Myometrial cell (primary cell): ENCODE data around the genes ENSG00000283536 and PFDN5.

DNA sequence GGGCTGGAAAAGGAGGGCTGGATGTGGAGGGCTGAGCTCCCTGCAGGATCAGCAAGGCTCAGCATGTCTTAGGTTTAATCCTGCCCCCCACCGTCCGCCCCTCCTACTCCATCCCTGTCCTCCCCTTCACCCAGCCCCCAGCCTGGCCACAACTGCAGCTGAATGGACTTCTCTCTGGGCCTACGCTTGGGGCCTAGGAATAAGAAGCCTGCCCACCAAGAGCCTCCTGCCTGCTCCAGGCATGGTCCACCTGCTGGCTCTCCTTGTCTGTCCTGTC lies at the start of gene ENSG00000283536:
TSS of gene ENSG00000283536 (plus strand) at position 140 of the 277 bp plus-strand sequence.
- RAMPAGE, long total RNA, result no peak

DNA sequence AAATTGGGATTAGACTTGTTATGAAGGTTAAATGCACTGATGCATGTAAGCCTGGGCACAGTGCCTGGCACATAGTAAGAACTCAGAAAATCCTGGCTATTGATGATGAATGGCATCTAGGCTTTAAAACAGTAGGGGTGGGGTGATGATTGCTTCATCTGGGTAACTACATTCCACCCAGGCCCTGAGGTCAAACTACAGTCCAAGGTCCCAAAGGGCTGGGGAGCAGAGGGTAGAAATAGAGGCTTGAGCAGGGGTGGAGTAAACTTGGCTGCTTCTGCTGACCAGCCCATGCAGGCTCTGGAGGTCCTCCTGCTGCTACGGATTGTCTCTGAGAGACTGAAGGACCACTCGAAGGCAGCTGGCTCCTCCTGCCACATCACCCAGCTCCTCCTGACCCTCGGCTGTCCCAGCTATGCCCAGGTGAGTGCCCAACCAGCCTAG lies 11.4 kb downstream of the ESPL1 start:
- RAMPAGE, long total RNA, result no peak

DNA sequence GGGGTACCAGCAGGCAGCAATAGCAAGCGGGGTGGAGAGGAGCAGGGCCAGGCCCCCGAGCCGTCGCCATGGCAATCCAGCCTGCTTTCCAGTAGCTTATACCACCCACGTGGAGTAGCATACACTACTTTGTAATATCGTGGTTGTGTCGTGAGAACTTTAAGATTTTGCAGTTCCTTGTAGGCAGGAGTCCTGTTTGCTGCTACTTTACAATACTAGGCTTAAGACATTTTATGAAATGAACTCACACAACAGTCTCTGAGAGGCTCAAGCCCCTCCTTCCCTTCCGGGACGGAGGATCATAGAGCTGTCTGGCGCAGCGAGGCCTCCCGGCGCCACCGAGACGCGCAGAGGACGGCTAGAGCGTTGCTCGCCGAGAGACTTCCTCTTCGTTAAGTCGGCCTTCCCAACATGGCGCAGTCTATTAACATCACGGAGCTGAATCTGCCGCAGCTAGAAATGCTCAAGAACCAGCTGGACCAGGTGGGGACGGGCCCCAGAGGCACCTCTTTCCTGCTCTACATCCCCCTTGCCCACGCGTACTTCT lies at the start of gene PFDN5:
TSS of gene PFDN5 (plus strand) at position 386 of the 547 bp plus-strand sequence.
- RAMPAGE, long total RNA, result start-site peak on the plus strand centred at position 380 of the sequence, 60 bp wide, 3,088 and 3,915 reads in 2 replicates

DNA sequence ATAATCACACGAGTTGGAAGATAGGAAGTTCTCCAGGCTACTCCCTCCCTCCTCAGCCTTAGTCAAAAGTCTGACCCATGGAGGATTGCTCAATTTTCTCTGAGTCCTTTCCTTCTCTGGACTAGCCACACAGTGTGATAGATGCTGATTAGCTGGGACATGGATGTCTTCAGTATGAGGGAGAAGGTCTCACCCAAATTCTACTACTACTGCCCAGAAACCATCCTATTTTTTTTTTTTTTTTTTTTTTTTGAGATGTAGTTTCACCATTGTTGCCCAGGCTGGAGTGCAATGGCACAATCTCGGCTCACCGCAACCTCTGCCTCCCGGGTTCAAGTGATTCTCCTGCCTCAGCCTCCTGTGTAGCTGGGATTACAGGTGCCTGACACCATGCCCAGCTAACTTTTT lies 14.5 kb upstream of the SP1 start:
- RAMPAGE, long total RNA, result no peak

GRCh38 chr12:53381897-53382604 lies 2.1 kb downstream of the SP1 start:
- RAMPAGE, long total RNA, result no peak

DNA sequence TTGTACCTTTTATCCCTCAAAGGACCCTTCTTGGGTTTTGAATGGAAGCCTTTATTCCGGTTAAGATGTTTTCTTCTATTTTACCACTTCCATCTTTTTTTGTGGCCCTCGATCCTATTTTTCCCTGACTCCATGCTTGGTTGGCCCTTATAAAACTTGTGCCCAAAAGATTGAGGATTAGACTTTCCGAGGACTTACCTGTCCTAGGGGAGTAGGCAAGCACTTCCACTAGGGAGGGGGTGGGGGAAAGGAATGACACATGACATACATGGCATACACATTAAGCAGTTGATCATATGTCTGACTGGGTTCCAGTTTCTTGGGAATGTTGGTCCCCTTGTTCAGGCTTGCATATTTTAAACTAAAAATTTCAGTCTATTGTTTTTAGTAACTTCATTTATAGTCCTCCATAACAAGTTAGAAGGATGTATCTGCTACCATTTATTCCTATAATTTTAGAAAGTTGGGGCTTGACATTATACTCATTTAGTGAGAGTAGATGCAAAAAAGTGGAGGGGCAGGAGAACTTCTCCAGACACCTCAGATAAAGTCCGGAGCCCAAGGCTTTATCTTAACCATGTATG lies 19.3 kb downstream of the MAP3K12 start:
- RAMPAGE, long total RNA, result no peak

- RAMPAGE, long total RNA, result no peak
Measured at GRCh38 chr12:53486396-53487598, 12.5 kb downstream of the MAP3K12 start.

DNA sequence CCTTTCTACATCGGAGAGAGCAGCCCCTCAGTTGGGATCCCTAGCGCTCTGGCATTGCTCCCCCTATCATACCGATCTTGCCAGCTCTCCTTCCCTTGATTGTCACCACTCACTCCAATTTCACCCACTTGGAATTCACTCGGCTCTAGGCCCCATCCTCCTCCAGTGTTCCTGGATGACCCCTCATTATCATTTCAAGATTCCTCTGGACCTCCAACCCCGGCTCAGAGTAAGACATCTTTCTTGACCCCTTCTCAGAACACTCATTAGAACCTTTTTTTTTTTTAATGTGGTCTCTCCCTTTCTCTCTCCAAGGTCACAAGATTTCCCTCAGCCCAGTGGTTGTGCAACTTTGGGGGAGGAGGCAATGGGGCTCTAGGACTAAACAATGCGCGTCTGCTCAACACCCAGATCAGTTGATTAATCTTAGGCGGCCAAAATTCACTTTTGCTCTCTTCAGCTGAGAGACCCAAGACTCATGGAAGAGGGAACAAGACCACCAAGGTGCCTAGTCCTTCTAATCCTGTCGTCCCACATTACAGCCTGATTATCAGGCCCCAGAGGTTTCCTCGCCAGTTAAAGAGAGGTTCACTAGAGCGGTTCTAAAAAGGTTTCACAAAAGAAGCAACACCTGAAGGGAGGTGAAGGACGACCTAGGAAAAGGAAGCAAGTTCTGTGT lies 781 bp upstream of the MAP3K12 start:
- RAMPAGE, long total RNA, result no peak

GRCh38 chr12:53750743-53751840 lies 23.8 kb upstream of the CALCOCO1 start:
- RAMPAGE, long total RNA, result no peak

- RAMPAGE, long total RNA, result no peak
Measured at GRCh38 chr12:53987046-53987565, 2.2 kb downstream of the HOXC10 start.

- RAMPAGE, long total RNA, result no peak
Measured at GRCh38 chr12:53996741-53997710, 2.9 kb upstream of the HOXC9 start.

DNA sequence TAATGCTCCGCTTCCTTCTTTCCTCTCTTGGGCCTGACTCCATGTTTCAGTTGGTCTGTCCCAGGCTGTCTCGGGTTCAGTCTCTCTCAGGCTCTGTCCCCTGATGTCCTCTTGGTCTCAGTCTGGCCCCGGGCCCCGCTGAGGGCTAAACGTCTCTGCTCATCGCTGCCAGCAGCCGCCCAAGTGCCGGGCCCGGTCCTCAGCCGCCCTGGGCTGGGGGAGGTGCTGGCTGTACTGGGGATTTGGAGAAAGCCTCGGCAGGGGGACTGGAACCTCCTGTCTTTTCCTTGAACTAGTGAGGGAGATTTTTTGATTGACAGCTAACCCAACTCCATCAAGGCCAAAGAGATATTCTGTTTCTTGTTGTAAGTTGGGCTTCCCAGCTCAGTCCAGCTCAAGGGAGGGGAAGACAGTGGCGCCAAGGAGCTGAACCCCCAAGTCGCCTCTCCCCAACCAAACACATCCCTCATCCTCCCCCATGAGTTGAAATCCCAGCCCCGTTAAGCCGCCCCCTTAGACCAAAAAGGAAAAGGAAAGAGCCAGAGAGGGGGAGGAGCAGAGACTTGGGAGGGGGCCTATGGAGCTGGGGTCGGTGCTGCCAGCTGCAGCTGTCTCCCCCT lies 2.1 kb upstream of the HOXC9 start:
- RAMPAGE, long total RNA, result no peak

DNA sequence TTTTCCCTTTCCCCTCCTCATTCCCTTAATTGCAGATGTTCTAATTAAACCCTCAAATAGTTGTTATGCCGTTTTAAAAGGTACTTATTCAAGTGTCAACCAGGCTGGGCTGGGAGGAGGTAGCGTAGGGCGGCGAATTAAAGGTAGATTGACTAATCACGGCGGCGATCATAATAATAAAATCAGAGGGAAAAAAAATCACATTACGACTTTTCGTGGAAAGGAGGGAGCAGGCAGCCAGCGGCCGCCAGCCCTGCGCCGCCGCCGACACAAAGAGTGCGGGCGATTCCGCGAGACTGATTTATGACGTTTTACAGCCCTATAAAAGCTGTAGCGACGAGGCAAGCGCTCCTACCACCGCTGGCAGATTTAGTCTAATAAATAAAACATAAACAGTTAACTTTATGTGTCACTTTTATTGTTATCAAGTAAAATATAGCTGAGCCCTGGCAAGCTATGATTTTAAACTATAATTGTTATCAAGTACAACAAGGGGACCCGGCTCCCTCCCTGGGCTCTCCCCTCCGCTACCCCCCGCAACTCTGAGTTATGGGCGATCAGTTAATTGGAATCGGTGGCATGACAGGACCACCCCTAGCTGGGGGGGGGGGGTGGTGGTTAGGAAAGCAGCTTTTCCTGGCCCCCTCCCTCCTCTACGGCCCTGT lies 1.5 kb upstream of the HOXC4 start:
- RAMPAGE, long total RNA, result no peak

- RAMPAGE, long total RNA, result no peak
Measured at GRCh38 chr12:54082476-54082913, 28.9 kb downstream of the HOXC4 start.

DNA sequence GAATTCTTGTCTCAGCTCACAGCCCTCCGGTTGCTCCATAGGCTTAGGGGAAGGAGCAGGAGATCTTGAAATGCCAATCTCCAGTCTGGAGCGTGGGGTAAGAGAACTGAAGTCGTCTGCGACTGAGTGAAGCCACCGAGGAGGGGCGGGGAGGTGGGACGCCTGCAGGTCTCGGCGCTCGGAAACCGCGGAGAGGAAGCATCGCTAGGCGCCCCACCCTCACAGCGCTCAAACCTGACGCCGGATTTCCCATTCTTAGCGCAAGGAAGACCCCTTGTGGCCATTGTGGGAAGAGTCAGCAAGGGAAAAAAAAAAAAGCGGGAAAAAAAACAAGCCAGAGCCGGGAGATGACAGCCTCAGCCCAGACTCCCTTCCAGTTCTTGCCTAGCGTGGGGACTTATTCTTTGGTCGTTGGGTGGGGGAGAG lies 28.2 kb upstream of the SMUG1 start:
- RAMPAGE, long total RNA, result no peak

DNA sequence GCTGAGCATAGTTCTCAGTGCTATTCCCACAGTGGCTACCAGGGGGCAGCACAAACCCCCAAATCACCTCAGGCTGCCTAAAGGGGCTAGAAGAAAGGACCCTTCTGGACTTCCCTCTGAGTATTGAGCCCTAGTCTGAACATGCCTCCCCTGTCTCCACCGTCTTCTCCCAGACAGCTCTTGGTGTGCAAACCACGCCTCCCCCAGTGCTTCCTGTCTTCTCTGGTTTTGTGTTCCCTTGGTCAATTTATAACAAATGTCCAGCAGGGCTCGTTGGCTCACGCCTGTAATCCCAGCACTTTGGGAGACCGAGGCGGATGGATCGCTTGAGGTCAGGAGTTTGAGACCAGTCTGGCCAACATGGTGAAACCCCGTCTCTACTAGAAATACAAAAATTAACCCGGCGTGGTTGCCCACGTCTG lies 31.4 kb upstream of the SMUG1 start:
- RAMPAGE, long total RNA, result no peak

- RAMPAGE, long total RNA, result no peak
Measured at GRCh38 chr12:54251907-54252346, 28.0 kb downstream of the CBX5 start.

- RAMPAGE, long total RNA, result no peak
Measured at GRCh38 chr12:54283442-54284606, 3.3 kb downstream of the HNRNPA1 start.

- RAMPAGE, long total RNA, result no peak
Measured at GRCh38 chr12:54303755-54304938, 3.3 kb upstream of the NFE2 start.

DNA sequence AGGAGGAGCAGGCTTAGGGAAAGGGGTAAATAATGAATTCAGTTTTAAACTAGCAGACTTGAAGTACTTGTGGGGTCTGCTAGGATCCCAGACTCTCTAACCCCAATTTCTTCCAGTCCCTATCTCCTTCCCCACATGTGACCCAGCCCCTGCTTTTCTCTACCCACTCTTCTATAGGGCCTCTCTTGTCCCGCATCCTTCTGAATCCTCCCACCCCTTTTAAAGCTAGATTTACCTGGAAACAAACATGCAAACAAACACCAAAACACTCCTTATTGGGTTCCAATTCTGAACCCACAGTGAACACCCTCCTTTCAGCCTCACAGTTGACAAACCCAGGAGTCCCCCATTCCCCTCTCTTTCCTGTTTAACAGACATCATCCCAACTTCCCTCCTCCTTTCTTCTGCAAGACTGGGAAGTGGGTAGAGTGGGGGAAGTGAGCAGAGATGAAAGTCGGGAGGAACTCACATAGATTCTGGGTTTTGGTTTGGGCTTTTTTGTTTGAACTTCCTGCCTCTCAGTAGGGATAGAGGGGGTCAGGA lies 3.6 kb upstream of the GPR84 start:
- RAMPAGE, long total RNA, result no peak